A375 (cell line): Measurements from ENCODE around the gene IPPK.

GRCh38 chr9:91819338-91820228 lies 130.4 kb downstream of the ROR2 start:
- RAMPAGE, long total RNA = no peak

DNA sequence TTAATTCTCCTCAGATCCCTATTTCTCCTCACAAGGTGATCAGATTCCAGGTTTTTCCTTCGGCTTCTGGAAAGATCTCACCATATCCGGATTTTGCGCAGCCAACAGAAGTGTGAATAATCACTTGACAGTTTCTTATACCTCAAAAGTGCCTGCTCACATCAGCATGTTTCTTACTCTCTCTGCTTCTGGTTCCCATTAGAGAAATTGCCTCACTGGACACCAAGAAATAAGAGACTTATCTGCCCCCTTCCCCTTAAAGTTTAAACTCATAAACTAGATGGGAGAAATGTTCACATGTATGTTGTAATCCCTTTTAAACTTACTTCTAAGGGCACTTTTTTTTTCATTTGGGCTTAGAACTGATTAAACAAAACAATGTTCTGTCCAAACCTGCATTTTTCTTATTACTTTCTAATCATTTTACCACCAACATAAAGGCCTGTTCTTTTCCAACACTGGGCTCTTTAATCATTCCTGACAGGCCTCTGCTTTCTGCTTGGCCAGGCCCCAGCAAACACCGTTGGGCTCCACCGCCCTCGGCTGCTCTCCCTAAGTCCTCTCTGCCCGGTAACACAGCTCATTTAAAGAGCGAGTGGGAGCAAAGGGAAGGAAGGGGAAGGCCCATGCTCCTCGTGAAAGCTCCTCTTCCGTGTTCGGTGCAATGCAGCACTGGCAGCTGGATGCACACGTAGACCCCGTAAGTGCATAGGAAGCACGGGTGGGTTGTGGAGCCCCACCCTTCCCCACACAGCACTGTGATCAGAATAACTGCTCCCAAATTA lies 53.4 kb downstream of the ROR2 start:
- RAMPAGE, long total RNA = no peak

GRCh38 chr9:91949522-91950048 lies 443 bp downstream of the ROR2 start:
- RAMPAGE, long total RNA = no peak

- RAMPAGE, long total RNA = no peak
Measured at GRCh38 chr9:92035553-92036577, 79.3 kb downstream of the SPTLC1 start.

- RAMPAGE, long total RNA = no peak
Measured at GRCh38 chr9:92133808-92134657, 18.8 kb upstream of the SPTLC1 start.

- RAMPAGE, long total RNA = no peak
Measured at GRCh38 chr9:92405755-92406469, 1.5 kb upstream of the OGN start.

- RAMPAGE, long total RNA = start-site peak on the minus strand at chr9:92506439-92506454, 13 and 11 reads in 2 replicates
Measured at GRCh38 chr9:92506041-92506912, 29.5 kb downstream of the ECM2 start.

DNA sequence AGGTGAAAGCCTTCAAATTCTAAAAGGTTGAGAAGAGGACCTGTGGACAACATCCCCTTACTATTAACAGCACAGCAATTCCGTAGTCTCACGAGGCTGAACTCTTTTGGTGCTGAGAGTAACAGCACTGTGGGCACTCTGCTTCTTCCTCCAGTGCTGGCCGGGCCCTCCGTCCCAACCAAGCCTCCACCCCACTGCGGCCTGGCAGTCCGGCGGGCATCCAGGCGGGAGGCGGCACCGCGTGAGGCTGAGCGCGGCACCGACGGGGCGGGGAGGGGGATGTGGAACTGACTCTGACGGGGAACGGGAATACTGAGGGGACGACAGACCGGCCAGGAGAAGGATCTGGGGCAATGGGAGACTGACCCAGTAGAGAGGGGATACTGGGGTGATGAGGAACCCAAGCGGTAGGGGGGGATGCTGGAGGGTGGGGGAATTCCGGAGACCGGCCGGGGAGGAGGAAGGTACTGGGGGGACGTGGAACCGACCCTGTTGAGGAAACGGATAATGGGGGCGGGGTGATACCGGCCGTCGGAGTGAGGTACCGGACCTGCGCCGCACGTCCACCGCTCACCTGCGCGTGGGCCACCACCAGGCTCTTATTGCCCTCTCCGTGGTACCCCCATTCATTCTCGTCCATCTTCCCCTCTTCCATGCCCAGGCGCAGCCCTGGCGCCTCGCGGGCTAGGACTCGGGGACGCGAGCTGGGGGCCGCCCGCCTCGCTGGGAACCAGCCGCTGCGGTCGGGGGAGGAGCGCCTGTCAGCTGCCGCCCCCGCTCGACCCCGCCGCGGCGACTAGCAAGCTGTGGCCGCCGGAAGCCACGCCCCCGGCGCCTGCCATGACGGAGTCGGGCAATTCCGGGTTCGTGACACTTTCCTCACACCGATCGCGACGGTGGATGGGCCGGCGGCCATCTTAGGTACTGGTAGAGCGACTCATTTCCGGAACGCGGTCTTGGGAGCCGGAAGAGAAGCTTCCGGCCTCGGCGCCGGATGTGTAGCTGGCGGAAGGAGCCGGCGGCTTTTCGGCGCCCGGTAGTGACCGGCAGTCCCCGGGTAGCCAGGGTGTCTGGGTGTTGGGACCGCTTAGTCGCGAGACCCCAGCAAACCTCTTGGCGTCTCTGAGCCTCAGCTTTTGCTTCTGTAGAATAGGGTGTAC lies at the start of gene IPPK:
TSS of gene IPPK (minus strand) at position 798 of the 1,160 bp plus-strand sequence.
- RAMPAGE, long total RNA = no peak

GRCh38 chr9:92964803-92965080 lies 17.4 kb downstream of the FGD3 start:
- RAMPAGE, long total RNA = no peak

- RAMPAGE, long total RNA = no peak
Measured at GRCh38 chr9:93003263-93004592, 54.8 kb upstream of the SUSD3 start.

DNA sequence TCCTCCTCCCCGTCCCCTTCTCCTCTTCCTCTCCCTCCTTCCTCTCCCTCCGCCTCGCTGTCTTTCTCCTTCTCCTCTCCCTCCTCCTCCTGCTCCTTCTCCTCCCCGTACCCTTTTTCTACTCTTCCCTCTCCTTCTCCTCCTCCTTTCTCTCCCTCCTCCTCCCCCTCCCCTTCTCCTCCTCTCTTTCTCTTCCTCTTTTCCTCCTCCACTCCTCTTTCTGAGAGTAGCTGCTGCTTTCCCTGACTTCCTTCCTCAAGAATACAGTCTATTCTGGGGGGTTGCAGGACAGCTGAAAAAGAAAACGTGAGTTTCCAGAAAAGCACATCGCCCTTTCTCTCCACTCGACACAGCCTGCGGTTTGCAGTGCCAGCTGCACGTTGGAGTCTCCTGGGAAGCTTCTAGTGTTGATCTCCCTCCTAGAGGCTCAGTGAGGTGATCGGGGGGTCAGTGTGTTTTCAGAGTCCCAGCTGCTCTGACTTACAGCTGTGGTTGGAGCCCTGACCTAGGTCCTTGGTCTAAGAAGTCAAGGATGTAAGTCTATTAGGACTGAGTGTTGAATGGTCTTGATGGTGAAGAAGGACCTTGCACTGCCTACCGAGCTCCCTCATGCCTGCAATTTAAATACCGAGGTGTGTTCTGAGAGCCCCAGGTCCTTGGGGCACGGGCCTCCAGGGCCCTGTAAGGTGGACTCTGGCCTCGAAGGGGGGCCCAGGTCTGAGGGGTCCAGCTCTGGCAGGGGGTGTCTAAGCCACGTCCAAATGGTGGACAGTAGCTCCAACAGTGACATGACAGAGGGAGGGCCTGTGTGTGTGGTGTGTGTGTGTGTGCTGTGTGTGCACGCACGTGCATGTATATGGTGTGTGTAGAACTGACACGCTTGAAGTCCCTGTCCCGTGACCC lies 24.9 kb upstream of the SUSD3 start:
- RAMPAGE, long total RNA = no peak

- RAMPAGE, long total RNA = no peak
Measured at GRCh38 chr9:93060699-93061491, 2.4 kb downstream of the SUSD3 start.

- RAMPAGE, long total RNA = no peak
Measured at GRCh38 chr9:93094390-93095168, 1.4 kb upstream of the CARD19 start.

GRCh38 chr9:93114015-93114464 lies 18.0 kb downstream of the CARD19 start:
- RAMPAGE, long total RNA = no peak

GRCh38 chr9:93114465-93115227 lies 18.6 kb downstream of the CARD19 start:
- RAMPAGE, long total RNA = no peak

- RAMPAGE, long total RNA = no peak
Measured at GRCh38 chr9:93115670-93116986, 17.9 kb downstream of the NINJ1 start.

DNA sequence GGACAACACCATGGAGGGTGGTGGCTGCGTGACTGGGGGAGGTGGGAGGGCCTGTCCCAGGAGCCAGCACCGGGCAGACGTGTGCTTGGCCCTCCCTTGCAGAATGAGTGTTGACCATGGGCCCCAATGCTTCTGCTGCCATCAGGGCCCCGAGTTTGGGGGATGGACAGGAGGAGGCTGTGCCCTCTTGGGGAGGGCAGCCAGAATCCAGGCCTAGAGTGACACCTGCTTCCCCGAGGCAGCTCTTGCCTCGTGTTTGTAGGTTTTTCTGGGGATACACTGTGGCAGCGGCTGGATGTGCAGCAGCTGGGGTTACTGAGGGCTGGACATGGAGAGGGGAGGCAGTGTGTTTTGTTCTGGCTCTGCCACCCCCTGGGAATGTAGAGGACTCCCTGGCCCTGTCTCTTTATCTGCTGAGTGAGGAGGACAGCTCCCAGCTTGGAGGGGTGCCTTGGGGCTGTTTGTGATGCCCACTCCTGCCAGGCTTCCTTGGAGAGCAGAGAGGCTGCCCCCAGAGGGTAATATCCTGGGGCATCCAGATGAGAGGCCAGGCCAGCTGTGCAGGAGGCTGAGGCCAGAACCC lies 22.7 kb downstream of the WNK2 start:
- RAMPAGE, long total RNA = no peak

DNA sequence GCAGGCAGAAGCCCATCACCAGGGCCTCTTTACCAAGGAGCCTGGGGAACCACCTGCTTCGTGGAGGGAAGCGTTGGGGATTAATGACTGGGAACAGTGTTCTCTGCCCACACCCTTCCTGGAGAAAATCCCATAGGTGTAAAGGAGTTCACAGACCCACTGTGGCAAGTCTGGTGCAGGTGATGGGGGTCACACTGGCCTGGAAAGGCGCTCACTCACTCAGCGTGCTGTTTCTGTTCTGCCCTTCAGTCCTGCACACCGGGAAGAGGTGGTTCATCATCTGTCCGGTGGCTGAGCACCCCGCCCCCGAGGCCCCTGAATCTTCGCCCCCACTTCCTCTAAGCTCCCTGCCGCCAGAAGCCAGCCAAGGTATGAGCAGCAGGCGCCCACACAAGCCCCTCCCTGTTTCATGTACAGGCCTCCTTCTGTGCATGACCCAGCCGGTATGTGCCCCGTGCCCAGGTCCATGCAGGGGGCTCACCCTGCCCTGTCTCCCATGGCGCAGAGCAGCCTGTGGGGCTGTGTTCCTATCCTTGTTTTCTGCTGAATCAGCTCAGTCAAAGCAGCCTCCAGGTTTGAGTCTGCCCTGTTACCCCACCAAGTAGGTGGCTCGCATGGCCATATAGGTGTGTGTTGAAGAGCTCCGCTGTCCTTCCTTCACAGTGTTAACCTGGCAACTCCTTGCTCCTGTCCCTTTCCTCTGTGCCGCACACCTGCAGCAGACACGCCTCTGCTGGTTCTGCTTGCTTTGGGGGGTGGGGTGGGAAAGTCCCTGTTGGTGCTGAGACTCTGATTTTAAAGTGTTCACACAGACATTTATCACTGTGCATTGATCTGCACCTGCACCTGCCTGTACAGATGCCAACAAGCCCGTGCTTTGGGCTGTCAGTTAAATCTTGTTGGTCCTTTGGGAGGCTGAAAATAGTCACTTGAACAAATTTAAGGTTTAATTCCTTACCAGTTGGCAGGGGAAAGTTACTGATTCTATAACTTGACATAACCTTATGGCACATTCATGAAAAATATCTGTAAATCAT lies 84.8 kb downstream of the WNK2 start:
- RAMPAGE, long total RNA = no peak

DNA sequence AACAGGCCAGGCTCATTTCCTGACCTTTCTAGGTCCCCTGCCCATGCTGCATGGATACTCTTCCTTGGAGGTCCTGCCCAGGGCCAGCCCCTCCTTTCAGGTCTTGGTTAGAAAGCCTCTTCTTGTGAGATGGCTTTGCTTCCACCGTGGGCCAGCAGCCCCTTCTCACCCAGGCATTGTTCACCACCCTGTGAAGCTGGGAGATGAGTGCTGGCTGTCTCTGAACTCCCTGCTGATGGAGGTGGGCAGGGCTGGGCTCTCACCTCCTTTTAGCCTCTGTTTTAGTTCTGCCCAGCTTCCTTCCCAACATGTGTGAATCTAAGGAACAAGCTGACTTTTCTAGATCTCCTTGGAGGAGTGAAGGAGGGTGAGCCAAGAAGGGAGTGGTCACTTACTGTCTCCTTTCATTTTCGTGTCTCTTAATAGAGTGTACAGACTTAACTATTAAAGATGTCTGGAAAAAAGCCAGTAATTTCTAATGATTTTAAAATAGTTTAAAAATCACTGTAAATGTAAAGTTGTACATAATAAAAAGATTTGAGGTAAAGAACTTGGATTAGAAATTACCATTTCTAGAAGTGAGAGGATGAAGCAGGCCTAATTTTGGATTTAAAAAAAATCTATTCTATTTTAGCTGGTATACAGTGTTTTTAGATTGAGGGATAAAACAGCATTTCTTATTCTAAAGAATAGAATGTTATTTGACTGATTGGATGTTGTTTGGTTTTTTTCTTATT lies 15.8 kb upstream of the FAM120AOS start:
- RAMPAGE, long total RNA = no peak

GRCh38 chr9:93603671-93604464 lies 27.5 kb downstream of the PHF2 start:
- RAMPAGE, long total RNA = no peak